Hematopoietic multipotent progenitor cell (in vitro differentiated cells): ENCODE data around the gene SLC1A5.

- CAGE, long polyA plus RNA, result no peak
Measured at GRCh38 chr19:46350463-46351036, 3.7 kb downstream of the PPP5C start.

DNA sequence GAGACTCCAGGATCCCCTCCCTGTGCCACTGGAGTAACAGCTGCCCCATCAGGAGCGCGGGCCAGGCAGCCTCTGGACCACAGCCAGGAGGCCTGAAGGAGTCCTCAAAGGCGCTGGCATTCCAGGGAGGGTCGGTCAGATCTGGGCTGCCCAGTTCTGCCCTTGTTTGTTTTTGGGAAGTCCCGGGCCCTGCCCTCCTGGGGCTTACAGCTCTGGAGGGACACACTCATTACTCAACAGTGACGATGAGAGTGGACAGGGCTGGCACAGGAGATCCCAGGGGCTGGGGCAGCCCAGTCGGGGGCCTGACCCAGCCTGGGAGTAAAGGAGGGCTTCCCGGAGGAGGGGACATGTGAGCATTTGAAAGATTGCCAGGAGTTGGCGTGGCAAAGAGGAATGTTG lies 4.7 kb downstream of the PPP5C start:
- CAGE, long polyA plus RNA, result no peak

DNA sequence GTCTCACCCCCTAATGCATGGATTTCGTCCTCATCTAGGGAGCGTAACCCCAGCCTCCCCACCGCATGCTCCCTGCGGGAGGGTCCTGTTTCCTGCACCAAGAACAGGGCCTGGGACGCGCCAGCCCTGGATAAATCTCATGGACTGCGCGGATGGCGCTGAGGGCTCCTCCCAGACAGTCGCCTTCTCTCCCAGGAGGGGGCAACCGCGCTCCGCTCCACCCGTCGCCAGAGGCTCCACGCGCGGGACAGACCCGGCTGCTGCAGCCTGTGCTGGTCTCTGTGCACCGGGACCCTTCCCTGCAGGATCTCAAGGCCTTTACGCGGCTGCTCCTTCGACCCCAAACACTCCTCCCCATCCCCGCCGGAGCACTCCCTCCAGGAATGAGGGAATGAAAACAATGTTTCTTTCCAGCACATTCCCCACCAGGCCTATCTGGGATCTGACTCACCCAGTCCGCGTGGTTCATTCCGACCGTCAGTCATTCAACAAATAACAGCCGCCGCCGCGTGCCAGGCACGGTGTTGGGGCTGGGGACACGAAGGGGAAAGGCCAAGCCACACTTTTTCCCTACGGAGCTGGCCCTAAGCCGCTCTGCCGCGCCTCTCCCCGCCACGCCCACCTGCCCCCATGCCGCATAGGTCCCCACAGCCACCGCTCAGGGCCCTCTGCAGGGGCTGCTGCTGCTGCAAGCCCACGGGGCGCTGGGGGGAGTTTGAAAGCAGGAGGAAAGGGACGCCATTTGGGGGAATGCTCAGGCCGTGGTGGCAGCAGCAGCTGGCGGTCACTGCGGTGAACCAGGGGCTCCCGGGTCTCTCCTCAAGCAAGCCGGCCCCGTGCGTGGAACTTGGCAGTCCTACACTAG lies 6.0 kb downstream of the PNMA8B start:
- CAGE, long polyA plus RNA, result no peak

DNA sequence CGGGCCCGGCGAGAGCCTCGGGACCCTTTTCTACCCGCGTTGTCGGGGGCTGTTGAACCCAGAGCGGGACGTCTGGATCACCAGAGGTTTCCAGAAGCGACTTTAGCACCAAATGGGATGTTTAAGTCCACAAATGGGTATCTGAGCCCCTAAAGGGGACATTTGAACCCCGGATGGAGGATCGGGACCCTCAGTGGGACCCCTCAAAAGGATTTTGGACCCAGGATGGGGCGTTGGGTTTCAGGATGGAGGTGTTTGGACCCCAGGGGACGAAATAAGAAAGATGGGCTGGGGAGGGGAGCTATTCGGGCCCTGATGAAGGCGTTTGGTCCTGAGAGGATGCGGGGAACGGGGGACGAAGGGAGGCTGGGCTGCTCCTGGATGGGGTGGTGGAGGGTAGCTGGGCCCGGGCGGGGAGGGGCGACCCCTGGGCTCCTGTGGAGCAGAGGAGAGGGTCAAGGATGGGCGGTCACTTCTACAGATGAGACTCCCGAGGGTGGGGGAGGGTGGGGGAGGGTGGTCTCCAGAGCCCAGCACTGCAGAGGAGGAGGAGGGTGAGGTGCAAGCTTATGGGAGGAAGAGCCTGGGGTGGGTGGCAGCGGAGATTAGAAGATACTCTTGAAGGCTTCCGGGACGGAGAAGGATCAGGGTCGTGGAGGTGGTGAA lies 540 bp downstream of the CALM3 start:
- CAGE, long polyA plus RNA, result no peak

DNA sequence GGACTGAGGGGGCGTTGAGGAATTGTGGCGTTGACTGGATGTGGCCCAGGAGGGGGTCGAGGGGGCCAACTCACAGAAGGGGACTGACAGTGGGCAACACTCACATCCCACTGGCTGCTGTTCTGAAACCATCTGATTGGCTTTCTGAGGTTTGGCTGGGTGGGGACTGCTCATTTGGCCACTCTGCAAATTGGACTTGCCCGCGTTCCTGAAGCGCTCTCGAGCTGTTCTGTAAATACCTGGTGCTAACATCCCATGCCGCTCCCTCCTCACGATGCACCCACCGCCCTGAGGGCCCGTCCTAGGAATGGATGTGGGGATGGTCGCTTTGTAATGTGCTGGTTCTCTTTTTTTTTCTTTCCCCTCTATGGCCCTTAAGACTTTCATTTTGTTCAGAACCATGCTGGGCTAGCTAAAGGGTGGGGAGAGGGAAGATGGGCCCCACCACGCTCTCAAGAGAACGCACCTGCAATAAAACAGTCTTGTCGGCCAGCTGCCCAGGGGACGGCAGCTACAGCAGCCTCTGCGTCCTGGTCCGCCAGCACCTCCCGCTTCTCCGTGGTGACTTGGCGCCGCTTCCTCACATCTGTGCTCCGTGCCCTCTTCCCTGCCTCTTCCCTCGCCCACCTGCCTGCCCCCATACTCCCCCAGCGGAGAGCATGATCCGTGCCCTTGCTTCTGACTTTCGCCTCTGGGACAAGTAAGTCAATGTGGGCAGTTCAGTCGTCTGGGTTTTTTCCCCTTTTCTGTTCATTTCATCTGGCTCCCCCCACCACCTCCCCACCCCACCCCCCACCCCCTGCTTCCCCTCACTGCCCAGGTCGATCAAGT lies 8.8 kb downstream of the CALM3 start:
- CAGE, long polyA plus RNA, result start-site peak on the minus strand centred at position 233 of the sequence, 55 bp wide, 8 reads

DNA sequence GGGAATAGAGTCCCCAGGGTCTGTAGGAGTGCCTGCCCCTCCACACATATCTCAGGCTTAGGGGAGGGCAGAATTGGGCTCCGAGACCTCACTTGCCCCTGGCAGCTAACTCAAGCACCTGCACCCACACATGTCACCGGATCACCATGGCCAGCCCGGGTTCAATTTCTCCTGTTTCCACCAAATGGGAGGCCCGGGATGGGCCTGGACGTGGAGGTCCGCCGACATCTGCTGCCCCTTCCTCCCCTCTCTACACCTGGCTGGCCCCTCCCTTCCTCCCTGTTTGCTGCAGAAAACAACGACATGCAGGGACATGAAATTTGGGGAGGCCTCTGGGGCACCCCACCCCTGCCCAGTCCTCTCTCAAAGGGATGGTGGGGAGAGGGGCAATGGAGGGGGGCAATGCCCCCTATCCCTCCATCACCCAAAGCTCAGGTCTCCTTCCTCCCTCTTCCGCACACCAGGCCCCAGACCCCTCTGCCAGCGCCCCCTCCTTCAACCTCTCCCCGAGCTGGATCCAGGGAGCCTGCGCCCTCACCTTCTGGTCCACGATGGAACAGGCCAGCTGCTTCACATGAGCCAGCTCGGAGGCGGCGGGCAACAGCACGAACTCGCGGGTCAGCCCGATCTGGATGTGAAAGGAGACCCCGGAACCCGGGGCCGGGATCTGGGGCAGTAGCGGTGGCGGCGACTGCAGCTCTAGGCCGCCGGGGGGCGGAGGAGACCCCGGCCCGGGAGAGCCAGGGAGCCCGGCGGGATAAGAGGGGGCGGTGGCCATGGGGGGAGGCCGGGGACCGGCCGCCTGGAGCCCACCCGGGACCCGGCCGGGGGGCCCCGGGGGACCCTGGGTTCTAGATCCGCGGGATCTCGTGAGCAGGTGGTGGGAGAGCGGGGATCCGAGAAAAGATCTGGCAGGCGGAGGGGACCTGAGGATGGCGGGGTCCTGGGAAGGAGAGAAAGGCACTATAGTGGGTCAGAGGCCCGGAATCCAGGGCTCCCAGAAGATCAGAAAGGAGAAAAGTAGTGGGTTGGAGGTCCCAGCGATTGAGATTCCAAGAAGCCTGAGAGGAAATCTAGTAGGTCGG lies 979 bp downstream of the PRKD2 start:
- CAGE, long polyA plus RNA, result no peak

- CAGE, long polyA plus RNA, result no peak
Measured at GRCh38 chr19:46747016-46747312, 714 bp upstream of the STRN4 start.

- CAGE, long polyA plus RNA, result start-site peak on the minus strand at chr19:46788593-46788621, 107 reads
Measured at GRCh38 chr19:46787877-46789036, at the start of gene SLC1A5. Gene SLC1A5, minus strand, starts transcription at chr19:46788594.

DNA sequence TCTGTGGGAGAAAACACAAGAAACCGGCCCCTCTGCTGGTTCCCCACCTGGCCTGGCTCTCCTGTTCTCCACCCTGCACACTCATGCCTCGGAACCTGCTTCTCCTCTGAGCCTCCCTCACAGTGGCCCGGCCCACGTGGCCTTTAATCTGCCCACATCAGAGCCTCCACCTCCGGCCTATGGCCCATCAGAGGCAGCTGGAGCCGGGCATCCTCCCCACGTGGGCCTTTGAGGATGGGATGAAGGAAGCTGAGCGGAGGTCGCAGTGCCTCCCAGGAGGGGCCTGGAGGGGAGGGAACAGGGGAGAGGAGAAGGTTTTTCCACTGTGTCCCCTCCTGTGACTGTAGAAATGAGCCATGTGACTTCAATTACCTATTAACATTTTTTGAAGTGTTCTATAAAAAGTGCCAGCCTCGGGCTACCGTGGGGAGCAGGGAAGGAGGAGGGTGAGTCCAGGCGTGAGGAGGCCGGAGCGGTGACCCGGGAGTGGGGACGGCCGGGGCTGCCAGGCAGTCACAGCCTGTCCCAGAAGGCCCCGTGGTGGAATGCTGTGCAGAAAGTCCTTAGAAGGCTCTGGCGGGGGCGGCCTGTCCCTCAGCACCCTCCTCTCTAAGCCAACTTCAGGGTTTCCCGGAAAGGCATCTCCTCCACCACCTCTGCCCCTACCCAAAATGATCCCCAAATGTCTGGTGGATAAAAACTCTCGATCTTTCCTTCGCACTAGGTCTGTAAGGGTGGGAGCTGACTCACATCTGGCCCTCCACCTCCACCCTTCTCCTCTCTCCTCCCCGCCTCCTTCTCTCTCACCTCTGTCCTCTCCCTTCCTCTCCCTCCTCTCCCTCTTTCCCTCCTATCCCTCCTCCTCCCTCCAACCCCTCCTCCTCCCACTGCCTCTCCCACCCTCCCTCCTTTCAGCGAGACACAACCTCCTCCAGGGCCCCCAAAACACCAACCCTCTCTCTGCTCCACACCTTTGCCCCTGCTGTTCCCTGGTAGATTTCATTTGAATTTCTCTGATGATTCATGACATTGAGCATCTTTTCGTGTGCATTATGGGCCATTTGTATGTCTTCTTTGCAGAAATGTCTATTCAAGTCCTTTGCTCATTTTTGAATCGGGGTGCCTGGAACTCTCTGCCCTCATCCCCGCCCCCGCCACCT lies 24.9 kb upstream of the SLC1A5 start:
- CAGE, long polyA plus RNA, result no peak

GRCh38 chr19:46970534-46971181 lies 49.0 kb upstream of the NPAS1 start:
- CAGE, long polyA plus RNA, result no peak

DNA sequence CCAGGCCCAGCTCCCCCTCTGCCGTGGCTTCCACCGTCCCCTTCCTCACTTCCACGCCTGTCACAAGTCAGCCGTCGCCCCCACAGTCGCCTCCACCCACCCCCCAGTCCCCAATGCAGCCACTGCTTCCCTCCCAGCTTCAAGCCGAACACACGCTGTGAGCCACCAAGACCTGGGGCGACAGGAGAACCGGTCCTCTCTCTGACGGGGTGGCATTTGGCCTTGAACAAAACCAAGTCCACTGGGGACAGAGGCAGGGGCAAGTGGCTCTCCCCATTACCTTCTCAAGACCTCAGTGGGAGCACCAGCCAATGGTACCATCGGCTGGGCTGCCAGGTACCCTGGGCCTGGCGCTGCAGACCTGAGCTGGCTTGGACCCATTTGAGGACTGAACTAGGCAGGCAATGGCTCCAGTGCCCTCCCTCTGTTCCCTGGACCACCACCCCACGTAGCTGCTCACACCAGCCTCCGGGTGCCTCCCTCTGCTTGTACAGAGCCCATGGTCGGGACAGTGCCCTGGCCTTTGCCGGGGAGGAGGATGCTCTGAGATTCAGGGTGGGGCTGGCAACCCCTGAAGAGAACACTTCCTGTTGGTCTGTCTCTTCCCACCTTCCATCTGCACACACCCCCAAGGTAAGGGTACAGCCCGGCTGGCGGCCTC lies 19.0 kb upstream of the NPAS1 start:
- CAGE, long polyA plus RNA, result no peak

DNA sequence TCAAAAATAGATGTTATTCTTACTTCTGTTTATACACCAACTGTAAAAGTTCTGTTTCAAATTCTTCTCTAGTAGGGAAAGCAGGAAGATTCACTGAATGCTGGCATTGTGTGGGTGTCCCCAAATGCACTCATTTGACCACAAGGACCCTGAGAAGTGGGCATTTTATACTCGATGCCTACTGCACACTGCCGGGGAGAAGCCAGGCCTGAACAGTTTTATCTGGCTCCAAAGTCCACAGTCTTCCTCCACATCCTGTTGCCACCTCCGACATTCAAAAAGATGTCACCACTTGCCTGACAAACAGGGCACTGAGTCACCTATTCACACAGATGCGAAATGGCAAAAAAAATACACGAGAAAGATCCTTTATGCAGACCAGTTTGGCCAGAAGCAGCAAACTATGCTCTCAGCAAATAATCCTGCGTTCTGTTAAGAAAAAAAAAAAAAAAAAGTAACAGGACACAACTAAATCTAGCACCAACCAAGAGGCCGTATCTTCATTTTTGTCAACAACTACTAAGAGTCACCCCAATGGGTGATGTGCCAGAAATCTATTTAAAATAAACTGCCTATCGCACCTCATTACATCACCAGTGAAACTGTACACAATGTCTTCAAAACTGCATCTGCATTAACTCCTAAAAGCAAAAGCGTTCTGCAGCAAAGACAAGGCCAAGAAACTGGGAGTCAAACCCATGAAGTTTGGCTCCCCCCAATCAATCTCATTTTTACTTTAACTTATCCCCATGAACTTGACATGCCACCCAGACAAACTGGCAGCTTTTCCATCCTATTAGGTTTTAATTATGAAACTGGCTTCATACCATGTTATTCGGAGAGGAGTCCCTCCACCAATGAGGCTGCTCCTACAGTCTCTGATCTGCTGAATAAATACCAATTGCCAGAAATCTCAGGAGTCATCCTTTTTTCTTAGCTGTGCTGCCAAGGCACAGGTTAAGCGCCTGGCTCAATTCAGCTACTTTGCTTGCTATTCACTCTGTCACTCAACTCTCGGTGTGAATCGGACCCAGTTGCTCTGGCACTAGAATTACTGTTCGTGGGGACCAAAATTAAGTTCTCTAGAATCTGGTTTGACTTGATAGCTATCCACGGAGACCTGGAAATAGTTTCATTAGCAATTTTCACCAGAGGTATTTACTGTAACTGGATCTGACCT lies 6.0 kb downstream of the ZC3H4 start:
- CAGE, long polyA plus RNA, result no peak

DNA sequence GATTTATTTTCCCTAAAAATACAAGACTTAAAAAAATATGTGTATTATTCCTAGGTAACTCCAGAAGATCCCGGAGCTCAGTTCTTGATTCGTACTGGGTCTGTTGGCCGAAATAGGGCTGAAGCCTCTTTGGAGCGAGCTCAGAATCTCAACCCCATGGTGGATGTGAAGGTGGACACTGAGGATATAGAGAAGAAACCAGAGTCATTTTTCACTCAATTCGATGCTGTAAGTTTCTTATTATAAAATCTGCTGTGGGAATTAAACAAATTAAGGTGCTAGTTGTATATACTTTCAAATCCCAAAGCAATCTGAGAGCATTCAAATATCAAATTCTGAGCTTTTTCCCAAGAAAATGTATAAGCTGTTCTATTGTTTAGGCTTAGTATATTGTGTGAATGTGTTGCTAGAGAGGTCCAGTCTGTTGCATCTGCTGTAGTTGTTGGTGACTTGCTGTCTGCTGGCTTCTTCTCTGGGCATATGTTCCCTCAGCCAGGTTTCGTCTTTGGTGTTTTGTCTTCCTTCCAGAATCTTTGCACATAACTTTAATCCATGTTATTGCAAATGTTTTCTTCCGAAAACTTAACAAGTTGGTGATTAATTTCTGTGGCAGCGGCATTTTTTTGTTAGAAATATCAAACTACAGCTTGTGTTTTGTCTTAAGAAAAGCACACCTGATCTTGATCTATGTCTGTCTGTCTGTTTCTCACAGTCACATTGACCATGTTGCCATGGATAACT lies 19.7 kb downstream of the SAE1 start:
- CAGE, long polyA plus RNA, result no peak

DNA sequence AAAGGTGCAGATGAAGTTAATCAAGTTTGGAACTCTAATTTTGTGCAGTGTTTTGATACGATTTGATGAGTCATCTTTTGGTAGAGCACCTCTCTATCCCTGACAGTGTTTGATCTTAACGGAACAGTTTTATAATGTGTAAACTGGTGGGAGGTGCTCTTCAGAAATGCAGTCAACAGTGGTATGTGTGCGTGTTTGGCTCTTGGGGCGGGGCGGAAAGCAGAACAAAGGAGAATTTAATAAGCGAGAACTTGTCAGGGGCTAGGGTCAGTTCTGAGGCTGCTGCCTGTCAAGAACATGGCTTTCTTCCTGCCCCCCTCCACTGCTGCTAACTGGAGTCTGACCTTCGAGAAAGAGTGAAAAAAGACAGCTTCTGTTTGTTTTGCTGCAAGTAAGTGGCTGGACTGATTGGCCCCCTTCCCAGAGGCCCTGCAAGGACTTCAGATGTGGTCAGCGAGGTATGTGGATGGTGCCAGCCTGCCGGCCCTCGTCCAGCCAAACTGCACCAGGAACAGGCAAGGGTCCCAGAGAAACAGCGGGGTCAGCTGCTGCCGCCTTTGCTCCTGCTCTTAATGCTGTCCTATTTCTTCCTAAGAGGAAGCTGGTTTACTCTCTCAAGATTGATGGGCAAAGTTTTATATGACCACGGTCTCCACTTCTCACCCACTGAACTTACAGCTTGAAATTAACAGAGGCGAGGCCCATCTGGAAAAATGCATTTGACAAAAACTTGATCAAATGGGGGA lies 40.7 kb downstream of the BBC3 start:
- CAGE, long polyA plus RNA, result no peak

GRCh38 chr19:47210554-47211310 lies 20.3 kb downstream of the BBC3 start:
- CAGE, long polyA plus RNA, result no peak

DNA sequence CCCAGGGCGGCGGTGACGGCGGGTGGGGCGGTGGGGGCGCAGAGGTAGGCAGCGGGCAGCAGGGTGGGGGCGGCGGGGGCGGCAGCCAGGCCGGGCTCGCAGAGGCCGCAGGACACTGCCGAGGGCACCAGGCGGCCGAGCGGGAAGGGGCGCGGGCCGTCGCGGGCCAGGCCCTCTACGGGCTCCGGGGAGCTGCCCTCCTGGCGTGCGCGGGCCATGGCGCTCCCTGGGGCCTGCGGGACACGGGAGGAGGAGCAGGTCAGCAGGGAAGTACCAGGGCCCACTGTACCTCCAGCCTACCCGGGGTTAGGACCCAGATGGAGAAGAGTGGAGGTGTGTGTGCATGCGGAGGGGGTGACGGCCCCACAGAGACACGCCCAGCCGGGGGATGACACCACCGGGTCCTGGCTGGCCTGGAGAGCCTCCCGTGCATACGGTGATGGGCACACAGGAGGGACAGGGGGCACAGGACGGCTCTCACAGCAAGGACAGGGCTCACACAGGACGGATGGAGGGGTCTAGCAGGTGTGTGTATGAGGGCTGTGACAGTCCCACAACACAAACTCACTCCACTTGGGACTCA lies 2.7 kb downstream of the BBC3 start:
- CAGE, long polyA plus RNA, result no peak

- CAGE, long polyA plus RNA, result no peak
Measured at GRCh38 chr19:47319668-47320780, 10.4 kb downstream of the C5AR1 start.

DNA sequence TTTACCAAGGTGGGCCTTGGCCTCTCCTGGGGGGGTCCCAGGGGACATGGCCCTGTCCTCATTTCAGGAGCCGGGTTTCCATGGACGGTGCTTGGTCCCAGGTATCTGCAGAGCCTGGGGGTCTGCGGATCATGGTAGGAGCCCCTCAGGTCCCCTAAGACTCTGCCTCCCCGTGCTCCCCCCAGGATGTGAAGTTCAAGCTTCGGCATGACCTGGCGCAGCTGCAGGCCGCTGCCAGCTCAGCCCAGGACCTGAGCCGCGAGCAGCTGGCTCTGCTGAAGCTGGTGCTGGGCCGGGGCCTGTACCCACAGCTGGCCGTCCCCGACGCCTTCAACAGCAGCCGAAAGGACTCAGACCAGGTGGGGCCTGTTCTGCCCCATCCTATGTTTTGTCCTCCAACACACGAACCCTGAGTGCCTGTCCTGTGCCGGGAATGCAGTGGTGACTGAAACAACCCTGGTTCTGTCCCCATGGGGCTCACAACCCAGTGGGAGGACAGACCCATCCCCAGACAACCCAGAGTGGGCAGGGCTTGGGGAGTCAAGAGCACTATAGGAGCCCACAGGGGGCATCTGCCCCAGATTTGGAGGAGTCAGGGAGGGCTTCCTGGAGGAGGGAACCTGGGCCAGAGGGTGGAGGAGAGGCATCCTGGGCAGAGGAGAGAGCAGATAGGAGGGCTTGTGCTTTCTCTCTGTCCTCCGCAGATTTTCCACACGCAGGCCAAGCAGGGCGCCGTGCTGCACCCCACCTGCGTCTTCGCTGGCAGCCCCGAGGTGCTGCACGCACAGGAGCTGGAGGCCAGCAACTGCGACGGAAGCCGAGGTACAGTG lies 26.8 kb downstream of the DHX34 start:
- CAGE, long polyA plus RNA, result no peak

DNA sequence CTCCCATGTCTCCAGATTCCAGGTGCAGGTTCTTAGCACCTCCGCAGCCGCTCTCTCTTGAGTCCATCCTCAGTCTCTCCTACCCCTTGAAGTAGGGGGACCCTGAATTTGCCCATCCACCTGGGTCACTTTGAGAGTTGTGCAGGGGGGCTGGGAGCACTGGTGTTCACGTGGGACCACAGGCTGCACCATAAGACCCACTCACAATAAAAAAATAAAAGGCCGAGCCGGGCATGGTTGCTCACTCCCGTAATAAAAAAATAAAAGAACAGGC lies 33.2 kb downstream of the DHX34 start:
- CAGE, long polyA plus RNA, result no peak

DNA sequence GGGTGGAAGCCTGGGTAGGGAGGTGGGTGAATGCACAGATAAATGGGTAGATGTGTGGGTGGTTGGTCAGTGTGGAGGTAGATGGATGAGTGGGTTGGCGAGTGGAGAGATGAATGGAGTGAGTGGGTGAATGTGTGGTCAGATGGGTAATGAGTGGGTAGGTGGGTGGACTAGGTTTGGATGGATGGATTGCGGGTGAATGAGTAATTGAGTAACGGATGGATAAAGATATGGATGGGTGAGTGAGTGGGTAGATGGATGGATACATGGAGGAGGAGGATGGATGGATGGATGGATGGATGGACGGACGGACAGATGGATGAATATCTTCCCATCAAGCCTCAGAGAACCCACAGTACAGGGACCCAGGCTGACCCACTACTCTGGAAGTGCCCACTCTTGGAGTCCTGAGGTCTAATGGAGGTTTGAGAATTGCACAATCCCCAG lies 13.3 kb downstream of the MEIS3 start:
- CAGE, long polyA plus RNA, result no peak